Osteocyte (in vitro differentiated cells): ENCODE measurements around a stretch of chr2.

GRCh38 chr2:37141334-37141776 is 15.4 kb downstream of the EIF2AK2 start:
- PRO-cap: no peak

- PRO-cap: no peak
Measured at GRCh38 chr2:37147574-37148295, 9.0 kb downstream of the EIF2AK2 start.

GRCh38 chr2:37152853-37153555 is 3.8 kb downstream of the EIF2AK2 start:
- PRO-cap: no peak

DNA sequence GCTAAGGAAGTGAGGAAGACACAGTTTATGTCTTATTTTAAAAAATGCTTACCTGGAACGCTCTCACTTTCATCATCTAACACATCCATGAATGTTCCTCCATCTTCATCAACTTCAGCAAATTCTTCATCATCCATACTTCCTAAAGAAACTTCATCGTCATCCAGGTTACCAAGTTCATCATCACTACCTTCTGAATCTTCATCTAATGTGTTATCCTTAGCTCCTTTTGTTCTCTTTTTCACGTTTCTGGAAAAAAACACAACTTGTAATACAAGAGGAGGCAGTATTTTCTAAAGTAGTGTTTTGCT is 15.4 kb downstream of the CEBPZOS start:
- PRO-cap: no peak

DNA sequence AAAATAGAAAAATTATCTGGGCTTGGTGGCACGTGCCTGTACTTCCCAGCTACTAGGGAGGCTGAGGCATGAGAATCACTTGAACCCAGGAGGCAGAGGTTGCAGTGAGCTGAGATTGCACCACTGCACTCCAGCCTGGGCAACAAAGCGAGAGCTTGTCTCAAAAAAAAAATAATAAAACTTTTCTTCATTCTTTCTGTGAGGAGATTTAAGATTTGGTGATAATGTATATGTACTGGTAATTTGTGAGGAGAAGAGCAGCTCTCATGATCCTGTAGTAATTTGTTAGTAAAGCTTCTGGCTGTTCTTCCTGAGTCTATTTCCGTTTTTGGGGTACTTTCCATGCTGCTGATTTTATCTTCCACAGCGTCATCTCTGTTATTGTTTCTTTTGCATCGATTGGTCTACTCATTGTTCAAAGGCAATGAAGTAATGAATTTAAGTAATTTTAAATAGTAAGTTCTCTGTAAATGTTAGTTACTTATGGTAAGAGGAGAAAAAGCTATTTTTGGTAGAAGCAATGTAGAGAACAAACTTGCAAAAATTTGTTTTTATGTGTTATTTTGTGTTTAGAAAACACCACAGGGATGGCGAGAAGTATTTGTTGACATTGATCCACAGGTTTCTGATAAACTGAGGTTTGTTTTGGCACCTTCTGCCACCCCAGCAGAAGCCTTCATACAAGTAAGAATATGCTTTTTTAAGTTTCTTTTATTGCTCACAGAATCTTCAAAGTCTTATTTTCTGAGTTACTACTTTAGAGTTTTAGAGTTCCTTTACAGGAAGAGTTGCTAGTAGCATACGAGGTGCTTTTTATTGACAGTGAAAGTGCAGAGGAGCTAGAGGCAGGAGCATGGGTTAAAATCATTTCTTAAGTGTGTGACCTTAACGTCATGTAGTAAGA is 12.1 kb downstream of the NDUFAF7 start:
- PRO-cap: no peak

DNA sequence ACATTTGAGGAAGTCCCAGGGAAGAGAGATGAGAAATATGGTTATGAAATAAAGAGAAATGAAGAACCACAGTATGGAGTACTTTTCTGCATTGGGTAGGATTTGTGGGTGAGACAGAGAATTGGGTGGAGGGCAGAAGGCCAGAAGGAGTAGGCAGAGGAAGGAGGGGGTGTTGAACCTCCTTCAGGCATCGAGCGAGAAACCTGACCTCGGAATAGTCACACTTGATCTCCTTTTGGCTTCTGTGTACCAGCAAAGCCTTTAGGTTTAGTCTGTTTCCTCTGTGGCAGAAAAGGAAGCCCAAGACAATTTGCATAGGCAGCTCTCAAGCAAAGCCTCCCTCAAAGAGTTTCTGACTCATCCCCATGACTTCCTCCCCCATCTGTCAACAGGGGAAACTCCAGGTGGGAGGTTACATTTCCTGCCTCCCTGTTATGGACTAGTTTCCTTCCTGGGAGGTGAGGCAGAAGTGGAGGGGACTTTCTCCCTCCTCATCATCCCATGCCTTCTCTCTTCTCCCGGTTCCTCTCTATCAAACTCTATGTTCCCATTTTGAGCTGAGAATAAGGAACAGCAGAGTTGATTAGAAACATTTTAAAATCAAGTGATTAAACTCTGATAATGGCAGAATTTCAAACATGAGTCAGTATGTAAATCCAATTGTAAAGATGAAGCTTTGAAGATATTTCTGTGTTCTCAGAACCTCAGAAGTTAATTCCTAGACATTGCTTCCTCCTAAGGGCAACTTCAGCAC is 46.0 kb downstream of the QPCT start:
- PRO-cap: no peak

DNA sequence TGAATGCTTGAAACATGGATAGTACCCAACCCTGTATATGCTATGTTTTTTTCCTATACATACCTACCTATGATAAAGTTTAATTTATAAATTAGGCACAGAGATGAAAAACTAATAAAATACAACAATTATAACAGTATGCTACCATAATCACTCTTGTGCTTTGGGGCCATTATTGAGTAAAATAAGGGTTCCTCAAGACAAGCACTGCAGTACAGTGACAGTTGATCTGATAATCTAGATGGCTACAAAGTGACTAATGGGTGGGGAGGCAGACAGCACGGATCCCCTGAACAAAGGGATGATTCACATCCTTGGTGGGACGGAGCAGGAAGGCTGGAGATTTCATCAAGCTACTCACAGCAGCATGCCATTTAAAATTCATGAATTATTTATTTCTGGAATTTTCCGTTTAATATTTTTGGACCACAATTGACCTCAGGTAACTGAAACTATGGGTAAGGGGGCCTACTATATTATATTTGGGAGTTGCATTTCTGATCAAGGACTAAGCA is 109.2 kb downstream of the CDC42EP3 start:
- PRO-cap: no peak

DNA sequence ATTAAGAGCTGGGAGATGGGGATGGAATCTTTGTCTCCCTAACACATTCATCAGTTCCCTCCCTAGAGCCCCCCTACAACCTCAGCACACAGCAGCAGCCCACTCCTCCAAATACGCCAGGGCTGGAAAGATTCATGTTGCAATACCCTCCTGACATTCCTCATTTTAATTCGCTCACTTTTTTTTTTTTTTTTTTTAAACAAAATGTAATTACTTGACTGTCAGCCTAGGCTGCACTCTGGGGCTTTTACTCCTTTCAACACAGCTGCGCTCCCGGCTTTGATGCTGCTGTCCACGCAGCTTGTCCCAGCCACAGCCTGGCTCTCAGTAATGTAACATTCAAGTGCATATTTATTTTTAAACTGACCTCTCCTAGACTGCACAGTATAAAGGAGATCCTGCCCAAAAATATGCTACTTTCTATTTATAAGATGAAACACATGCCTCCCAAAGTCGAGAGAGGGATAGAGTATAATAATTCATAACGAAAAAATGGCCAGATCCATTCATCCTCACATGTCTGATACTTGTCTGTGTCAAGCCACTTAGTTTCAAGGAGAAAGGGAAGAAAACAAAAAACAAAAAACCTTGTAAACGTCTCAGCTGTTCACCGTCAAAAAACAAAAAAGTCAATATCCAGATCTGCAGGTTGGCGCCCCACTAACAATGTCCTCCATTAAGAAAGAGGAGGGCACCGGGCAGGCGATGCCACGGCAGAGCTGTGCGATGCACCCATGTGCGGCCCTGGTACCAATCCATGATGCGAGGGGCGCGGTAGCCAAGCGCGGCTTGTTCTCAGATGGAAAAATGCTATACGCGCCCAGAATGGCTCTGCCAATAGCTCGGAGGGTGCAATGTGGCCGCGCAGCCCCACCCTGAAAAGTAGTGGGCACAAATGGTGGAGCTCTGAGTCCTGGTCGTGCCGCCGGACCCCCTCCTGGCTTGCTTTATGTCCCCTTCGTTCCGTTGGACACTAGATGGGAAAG is 844 bp downstream of the CDC42EP3 start:
- PRO-cap: no peak

- PRO-cap: no peak
Measured at GRCh38 chr2:37674994-37675278, 3.5 kb upstream of the CDC42EP3 start.

GRCh38 chr2:37758083-37758283 is 86.5 kb upstream of the CDC42EP3 start:
- PRO-cap: no peak

- PRO-cap: no peak
Measured at GRCh38 chr2:37765992-37766227, 94.5 kb upstream of the CDC42EP3 start.

DNA sequence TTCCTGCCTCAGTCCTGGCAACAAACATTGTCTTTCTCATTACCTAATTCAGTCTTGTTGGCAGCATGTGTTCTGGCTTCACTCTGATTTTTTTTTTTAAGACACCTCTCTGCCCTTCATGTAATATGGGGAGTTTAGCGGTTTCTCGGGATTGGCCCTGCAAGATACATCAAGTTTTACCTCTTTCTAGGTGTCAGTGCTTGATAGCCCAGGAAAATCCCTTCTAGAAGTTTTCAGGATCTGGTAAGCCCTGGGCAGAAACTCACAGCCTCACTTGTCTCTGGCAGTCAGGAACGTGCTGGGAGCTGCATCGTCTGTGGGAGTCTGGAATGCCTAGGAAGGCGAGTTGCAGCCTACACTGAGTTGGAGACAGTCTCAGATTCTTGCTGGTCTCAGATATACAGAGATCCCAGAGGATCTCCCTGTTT is 104.3 kb upstream of the CDC42EP3 start:
- PRO-cap: no peak

DNA sequence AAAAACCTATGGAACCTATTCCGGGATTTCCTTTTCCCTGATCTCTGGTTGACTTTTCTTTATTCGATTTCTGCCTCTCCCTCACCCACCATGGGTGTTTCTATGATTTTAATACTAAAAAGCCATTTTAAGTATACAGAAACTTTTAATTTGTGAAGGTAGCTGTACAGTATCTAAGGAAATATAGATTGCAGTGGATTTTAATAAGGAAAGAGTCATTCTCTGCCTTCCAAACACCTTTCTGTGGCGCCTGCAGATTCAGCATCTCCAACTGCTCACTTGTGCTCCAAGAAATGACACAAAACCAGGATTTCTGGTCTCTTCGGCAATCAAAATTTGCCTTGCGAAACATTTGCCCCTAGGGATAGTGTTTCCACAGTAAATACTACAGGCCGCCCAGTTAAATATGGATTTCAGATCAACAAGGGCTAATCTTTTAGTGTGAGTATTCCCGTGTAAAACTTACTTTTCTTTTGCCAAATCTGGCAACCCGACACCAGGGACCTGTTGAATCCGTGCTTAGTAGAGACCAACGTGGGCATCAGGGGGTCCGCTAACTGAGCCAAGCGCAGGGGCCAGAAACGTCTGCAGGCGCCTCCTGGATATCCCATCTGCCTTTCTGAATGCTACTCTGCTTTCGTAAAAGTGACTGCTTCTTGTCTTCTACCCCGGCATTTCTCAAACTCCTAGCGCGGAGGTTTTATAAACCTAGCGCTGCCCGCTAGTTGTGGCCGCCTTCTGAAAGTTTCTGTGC is 2.7 kb downstream of the CYP1B1 start:
- PRO-cap: no peak

- PRO-cap: no peak
Measured at GRCh38 chr2:38082481-38083385, 6.8 kb upstream of the CYP1B1 start.

DNA sequence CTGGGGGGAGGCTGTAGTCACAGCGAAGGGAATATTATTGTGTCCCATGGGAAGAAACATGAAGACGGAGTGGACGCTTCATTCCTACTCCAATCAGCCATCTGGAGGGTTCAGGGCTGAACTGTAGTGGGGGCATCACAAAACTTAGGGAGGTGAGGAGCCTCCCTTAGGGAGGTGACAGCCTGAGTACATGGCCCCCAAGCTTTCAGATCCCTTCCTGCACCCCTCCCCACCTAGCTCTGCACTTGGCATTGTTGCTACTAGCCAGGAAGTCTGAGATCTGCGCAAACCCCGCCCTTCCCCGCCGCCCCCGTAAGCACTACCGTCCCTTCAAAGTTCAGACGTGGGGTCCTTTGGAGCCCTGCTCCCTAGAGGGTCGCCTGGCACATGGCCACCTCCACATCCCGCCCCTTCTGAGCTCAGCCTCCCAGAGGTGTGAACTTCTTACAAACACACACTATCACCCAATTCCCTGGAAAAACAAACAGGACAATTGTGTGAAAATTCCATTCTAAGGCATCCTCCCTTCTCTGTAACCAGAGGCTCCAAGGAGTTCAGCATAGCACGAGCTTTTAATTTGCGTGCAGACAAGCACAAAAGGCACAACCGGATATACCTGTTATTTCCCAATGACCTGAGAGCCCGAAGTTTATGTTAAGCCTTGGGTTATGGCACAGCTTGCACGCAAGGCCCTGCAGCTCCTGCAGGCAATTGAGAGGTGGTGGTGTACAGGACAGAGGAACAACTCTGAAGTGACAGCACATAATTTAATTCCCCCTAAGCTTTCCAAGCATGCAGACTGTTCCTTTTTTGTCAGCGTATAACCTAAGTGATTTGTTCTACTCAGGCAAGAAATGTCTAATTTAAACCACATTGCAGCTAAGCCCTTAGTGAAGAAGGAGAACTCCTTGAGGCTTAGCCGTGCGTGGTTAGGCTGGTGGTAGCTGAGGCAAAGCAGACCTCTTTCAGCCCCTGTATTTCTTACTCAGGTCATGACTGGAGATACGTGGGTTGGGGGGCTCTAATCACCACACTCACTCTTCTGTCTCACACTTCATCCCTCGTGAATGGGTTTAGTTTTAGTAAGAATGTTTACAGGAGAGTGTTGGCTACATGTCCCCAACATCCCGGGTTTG is 20.2 kb upstream of the CYP1B1 start:
- PRO-cap: no peak

GRCh38 chr2:38097866-38098917 is 22.2 kb upstream of the CYP1B1 start:
- PRO-cap: no peak

GRCh38 chr2:38116650-38117145 is 40.7 kb upstream of the CYP1B1 start:
- PRO-cap: no peak

DNA sequence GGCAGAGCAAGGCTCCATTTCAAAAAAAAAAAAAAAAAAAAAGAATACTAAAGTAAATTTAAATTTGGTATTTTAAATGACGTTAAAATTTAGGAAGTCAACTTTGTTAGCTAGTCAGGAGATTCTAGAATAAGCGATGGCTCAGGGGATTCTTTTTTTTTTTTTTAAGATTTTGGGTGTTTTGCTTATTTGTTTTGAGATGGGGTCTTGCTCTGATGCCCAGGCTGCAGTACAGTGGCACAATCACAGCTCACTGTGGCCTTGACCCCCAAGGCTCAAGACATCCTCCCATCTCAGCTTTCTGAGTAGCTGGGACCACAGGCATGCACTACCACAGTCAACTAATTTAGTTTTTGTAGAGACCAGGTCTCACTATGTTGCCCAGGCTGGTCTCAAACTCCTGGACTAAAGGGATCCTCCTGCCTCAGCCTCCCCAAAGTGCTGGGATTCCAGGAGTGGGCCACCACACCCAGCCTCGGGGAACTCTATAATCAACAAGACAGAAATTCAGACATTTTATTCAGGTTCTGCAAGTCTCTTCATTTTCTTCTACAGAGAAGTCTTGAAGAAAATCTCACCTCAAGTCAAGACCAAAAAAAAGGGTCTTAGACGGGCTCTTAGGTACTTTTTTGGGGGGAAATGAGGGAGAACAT is 16.8 kb downstream of the ATL2 start:
- PRO-cap: no peak

DNA sequence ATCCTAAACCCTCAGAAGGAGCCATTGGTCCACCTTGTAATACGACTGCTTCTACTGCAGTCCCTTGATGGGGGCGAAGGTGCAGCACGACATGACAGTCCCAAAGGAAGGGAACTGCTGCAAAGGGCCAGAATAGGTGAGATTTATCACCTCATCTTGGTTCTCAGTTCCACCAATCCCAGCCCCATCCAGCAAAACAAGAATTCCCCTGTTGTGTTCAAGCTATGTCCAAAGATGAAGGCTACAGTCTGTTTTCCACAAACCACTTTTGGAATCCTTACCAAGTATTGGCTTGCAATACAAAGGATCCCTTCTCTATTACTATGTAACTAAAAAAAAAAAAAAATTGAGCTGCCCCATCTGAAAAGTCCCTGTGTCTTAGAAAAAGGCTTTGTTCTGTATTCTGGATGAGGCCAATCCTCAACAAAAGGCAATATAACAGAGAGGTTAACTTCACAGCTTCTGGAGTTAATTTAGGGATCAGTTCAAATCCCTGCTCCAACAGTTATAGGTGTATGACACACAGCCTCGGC is 61.0 kb upstream of the ATL2 start:
- PRO-cap: no peak

GRCh38 chr2:38499720-38500244 is 102.9 kb downstream of the HNRNPLL start:
- PRO-cap: no peak